Mesenchymal stem cell of adipose (primary cell): Measurements from ENCODE around the genes MAEA and TMEM129.

GRCh38 chr4:1289778-1290010 lies at the start of gene MAEA:
Gene MAEA, plus strand, starts transcription at chr4:1289891.
- CAGE, long polyA plus RNA: no peak

DNA sequence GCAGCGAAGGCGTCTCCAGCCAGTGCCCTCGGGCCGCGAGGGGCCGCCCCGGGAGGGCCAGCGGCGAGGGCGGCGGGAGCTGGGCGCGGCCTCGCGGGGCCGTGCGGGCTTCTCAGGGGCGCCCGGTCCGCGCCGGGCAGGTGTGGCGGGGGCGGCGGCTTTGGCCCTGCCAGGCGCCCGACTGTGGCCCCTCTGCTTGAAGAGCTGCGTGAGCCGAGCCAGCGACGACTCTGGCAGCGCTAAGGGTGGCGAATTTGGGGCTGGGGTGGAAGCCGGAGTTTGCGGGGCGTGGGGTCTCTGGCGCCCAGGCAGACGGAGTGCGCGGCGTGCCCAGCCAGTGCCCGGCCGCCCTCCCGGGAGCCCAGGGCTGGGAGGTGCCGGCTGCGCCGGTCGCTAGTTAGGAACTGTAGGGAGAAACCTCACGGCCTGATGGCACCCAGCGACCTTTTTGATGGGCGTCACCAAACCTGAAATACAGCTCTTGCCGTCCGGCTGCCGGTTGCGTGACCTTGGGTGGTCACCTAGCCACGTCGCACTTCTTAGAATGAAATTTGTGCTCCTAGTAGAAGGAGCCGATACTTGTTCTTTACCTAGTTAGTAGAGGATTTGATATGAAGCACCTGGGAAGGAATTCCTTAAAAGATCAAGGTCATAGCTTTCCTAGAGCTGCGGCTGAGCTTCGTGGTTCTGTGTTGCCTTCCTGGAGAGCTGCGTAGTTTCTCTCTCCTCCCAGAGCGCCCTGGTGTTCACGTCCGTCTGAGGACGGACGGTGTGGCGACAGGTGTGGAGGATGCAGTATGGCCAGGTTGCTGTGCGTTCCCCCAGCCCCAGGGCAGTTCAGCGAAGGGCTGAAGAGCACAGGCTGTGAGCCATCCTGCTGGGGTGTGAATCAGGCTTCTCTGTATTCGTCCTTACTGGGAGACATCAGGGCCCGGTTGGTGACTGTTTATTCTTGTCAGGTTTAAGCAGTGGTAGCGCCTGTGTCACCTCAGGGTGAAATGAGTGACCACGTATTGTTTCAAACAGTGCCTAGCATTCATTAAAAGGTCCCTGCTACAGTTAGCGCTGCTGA lies 656 bp downstream of the MAEA start:
- CAGE, long polyA plus RNA: no peak

- CAGE, long polyA plus RNA: no peak
Measured at GRCh38 chr4:1305131-1305922, 15.6 kb downstream of the MAEA start.

DNA sequence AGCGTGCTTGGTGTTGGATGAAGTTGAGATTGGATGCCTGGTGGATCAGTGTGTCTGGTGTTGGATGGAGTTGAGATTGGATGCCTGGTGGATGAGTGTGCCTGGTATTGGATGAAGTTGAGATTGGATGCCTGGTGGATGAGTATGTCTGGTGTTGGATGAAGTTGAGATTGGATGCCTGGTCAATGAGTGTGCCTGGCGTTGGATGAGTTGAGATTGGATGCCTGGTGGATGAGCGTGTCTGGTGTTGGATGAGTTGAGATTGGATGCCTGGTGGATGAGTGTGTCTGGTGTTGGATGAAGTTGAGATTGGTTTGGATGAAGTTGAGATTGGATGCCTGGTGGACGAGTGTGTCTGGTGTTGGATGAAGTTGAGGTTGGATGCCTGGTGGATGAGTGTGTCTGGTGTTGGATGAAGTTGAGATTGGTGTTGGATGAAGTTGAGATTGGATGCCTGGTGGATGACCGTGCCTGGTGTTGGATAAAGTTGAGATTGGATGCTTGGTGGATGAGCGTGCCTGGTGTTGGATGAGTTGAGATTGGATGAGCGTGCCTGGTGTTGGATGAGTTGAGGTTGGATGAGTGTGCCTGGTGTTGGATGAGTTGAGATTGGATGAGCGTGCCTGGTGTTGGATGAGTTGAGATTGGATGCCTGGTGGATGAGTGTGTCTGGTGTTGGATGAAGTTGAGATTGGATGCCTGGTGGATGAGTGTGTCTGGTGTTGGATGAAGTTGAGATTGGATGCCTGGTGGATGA lies 22.8 kb upstream of the UVSSA start:
- CAGE, long polyA plus RNA: no peak

DNA sequence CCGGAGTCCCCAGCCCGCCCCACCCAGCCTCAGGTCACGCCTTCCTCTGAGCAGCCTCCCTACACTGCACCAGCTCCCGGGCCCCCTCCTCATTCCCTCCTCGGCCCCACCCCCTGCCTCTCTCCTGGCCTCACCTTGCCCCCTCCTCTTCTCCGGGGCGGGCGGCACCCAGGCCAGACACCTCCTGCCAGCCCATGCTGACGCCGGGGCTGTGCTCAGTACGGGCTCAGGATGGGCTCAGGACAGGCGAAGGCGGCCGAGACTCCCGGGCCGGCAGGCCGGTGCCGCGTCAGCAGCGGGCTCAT lies 127.4 kb downstream of the FAM53A start:
- CAGE, long polyA plus RNA: no peak

DNA sequence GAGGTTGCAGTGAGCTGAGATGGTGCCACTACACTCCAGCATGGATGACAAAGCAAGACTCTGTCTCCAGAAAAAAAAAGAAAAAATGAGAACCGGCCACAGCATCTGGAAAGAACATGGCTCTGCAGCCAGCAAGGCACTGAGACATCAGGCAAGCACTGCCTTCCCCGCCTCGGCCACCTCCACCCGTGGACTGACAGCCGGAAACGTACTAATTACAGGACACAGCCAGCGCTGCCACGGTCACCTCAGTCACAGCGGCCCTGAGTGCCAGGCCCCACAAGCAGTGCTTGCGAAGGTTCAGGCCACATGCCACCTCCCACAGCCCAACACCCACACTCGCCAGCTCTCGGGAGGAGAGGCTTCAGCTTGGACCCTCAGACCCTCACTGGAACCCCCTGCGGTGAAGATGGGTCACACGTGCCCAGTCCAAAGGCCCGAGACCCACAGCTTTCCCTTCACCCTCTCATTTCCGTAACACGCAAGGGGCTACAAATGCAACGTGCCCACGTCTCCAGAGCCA lies 16.8 kb downstream of the FAM53A start:
- CAGE, long polyA plus RNA: no peak

DNA sequence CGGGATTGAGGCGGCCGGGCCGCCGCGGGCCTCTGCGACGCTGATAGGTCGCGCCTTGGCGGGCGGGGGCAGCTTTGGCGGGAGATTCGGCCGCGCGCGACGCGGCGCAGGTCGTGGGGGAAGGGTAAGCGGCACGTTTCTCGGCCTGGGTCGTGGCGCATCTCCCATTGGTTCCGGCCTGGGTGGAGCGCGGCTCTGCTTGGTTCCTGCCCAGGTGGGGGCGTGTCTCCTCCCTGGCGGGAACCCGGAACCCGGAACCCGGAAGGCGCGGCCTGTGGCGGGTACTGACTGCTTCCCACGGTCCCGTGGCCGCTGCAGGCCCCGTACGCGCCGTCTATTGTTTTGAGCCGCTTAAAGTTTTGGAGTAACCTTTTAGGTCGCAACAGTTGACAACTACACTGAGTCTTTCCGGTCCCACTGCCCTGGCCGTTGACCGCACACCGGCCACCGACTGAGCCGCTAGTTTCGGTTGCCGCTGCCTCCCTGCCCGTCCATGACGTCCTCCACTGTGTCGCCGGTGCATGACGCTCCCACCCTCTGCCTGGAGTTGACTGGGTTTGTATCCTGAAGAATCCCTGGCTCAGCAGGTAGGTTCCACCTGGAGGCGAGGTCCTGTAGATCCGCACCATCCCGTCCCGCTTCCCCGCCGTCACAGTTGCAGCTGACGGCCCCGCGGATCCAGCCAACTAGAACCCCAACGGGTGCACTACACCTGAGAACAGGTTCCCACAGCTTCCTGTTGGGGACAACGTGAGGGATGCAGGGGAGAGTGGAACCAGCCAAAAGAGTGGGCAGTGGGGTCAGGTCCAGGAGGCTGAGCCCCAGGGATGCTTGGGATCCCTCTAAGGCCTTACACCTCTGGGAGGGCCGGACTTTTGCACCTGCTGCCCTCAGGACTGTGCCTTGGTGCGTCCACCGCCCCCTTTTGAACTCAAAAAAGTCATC lies 732 bp upstream of the SLBP start:
- CAGE, long polyA plus RNA: no peak

DNA sequence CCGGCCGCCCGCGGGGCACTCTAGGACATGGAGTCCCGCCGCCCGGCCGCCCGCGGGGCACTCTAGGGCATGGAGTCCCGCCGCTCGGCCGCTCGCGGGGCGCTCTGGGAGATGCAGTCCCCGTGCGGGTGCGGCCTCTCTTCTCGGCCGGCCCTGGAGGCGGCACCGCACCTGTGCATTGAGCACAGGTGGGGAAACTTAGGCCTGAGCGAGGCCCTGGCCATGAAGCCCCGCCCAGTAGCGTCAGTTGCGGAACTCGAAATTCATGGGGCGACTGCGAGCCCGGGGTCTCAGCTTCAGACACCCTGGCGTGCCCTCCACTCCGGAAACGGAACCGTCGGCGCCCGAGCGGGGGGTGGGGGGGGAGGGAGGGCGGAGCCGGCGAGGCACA lies at the start of gene TMEM129:
TSS of gene TMEM129 (minus strand) at position 302 of the 391 bp plus-strand sequence.
- CAGE, long polyA plus RNA: no peak

- CAGE, long polyA plus RNA: no peak
Measured at GRCh38 chr4:1799144-1799969, 6.3 kb downstream of the FGFR3 start.

DNA sequence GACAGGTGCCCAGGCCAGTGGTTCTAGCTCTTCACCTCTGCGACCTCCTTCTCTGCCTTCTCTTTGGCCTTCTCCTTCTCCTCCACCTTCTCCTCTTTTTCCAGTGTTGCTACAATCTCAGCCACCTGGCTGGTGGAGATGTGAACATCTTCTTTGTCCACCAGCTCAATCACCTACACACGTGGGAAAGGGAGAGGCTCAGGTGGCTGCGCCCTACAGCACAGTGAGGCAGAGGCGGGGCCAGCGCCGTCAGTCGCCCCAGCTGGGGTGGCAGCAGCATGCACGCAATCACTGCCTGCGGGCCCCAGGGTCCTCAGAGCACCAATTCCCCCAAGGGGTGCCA lies 21.3 kb downstream of the FGFR3 start:
- CAGE, long polyA plus RNA: no peak

DNA sequence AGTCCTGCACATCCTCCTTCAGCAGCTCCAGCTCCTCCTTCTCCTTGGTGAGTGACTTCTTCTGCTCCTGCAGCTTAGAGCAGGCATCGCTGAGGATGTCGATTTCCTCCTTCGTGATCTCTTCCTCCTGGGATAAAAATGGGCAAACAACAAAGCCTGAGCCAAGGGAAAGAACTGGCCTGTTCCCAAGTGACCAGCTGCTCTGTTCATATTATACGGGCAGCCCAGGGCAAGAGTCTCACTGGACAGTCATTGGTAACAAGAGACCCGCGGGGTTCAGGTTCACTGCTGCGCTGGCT lies 26.2 kb downstream of the FGFR3 start:
- CAGE, long polyA plus RNA: no peak

DNA sequence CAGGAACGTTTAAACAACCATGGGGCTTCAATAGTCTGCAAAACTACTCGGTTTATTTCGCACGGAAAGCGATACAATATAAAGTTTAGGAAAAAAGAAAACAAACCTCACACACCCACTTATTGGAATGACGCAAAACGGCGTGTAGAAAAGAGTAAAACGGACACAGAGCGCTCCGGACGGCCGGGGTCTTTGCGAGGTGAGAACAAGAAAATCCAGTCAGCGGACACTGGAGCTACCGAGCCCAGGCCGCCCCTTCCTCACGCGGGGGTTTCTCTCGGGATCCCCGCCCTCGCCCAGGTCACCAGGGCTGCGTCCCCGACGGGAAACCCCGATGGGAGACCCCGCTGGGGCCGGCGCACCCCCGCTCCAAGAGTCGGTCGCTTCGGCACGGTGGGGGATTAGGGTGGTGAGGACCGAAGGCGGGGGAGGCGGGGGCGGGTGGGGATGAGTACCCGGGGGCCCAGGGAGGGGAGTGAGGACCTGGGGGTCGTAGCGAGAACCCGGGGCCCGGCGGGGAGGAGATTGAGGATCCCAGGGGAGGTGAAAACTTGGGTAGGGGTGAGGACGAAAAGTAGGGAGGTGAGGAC lies 822 bp downstream of the NELFA start:
- CAGE, long polyA plus RNA: no peak

DNA sequence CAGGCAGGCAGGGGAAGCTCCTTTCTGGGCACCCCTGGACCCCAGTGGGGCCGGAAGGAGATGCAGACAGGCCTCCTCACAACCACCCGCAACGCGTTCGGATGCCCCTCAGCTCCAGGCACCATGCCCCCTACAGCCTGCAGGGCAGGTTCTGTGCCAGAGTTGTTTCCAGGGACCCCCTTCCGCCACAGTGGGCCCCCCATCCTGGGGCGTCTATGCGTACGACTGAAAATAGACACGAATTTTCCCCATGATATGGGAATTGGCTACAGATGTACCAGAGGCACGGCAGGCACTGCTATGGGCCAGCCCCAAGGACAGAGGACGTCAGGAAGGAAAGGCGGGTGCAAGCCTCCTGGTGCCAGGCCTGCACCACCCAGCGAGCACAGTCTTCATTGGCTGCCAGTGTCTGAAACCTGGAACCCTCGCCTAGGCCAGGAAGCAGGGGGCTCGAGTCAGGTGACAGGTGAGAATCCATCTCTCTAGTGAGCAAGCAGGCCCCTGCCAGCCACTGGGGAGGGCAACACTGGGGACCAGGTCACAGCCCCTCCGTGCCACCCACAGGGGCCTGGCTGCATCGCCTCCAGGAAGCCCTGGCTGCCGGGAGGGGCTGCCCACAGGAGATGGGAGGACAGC lies 6.7 kb upstream of the HAUS3 start:
- CAGE, long polyA plus RNA: no peak

DNA sequence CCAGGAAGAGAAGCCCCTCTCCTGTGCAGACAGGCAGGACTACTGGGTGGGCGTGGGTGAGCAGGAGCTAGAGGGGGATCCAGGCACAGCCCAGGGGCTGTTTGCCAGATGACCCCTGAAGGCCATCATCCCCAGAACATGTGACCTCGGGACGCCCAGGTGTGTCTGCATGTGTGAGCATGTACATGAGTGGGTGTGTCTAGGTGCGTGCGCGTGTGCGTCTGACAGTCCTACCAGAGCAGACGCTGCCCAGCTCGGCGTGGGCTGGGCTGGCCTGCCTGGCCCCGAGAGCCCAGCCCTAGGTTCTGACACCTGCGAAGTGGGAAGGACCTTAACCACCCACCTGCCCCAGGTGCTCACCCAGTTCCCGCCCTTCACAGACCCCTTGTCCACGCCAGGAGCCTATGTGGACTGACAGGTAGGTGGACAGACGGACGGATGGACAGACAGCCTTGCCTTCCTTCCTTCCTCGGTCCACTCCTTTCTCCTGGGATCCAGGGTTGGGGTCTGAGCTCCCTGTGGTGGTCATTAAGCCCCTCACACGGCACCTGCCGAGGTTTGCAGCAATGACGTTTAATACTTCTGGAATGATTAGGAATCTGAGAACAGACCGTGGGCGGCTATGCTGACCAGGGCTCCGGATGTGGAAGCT lies 7.9 kb upstream of the HAUS3 start:
- CAGE, long polyA plus RNA: no peak

GRCh38 chr4:2290793-2291214 lies 28.9 kb upstream of the MXD4 start:
- CAGE, long polyA plus RNA: no peak

DNA sequence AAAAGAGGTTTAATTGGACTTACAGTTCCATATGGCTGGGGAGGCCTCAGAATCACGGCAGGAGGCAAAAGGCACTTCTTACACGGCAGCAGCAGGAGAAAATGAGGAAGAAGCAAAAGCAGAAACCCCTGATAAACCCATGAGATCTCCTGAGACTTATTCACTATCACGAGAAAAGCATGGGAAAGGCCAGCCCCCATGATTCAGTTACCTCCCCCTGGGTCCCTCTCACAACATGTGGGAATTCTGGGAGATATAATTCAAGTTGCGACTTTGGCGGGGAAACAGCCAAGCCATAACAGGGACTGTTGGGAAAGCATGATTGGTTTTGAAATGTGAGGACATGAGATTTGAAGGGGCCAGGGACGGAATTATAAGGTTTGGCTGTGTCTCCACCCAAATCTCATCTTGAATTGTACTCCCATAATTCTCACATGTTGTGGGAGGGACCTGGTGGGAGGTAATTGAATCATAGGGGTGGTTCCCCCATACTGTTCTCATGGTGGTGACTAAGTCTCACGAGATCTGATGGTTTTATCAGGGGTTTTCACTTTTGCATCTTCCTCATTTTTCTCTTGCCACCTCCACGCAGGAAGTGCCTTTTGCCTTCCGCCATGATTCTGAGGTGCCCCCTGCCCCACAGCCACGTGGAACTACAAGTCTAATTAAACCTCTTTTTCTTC lies 35.5 kb downstream of the ZFYVE28 start:
- CAGE, long polyA plus RNA: no peak

GRCh38 chr4:2412155-2412430 lies 6.4 kb downstream of the ZFYVE28 start:
- CAGE, long polyA plus RNA: no peak

- CAGE, long polyA plus RNA: no peak
Measured at GRCh38 chr4:2457330-2458231, 11.3 kb upstream of the RNF4 start.

GRCh38 chr4:2469334-2470334 lies 728 bp downstream of the RNF4 start:
- CAGE, long polyA plus RNA: no peak

GRCh38 chr4:2515323-2516316 lies 20.8 kb upstream of the FAM193A start:
- CAGE, long polyA plus RNA: no peak